ENCODE data around the gene ZNF726.

DNA sequence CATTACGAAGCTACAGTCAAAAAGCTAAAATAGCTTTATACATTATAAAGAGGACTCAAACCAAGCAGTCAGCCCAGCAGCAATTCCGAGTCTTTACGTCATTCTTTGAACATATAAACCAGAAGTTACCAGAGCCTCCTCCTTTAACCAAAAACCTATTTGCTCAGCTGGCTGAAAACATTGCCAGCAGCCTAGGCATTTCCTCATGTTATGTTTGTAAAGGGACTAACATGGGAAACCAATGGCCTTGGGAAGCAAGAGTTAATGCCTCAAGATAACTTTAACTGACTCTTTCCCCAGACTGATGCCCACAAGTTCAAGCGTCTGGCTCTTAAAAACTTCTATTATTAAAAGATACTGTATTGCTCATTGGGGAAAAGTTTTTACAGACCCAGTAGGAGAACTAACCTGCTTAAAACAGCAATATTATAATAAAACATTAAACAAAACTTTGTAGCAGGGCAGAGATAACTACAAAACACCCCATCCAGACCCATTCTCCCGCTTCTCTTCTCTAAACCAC lies 104.0 kb upstream of the ZNF492 start:
- PRO-cap = no peak

- PRO-cap = bidirectional peak, plus-strand start at chr19:22532704, minus-strand start at chr19:22532485
These were observed 101.8 kb upstream of the ZNF492 start for GRCh38 chr19:22532179-22532968.

DNA sequence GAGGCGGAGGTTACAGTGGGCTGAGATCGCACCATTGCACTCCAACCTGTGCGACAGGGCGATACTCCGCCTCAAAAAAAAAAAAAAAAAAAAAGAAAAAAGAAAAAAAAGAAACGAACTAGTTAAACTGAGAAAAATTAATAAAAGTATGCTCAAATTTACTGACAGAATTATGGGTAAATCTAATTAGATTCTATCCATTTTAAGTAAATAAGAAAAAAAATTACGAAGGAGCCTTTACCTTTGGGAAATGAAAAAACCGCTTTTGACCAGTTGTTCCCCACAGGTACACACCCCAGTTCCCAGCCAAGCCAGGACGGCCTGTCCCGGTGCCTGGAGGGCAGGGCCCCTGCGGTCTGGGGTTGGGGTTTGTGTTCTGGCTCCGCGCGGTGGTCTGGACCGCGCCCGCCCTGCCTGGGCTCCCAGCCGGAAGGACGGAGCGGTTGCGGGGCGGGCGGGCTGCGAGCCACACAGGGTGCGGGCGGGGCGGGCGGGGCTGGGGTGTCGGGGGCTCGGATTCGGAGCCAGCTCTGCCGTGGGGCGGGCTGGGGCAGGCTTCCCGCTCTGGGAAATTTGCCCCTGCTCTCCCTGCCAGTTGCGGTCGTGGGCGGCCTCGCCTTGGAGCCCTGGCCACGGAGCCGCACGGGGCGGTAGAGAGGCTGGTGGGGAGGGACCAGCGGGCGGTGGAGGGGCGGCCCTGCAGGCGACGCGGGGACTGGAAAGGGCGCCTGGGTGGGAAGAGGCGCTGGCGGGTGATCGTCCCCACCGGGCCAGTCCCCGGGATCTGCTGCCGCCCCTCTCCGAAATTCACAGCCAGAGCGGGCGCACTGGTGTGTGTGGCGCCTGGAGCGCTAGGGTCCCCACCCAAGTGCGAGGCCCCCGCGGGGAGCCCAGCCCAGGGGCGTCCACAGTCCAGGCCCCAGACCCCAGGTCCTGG lies 11.2 kb upstream of the ZNF492 start:
- PRO-cap = no peak

DNA sequence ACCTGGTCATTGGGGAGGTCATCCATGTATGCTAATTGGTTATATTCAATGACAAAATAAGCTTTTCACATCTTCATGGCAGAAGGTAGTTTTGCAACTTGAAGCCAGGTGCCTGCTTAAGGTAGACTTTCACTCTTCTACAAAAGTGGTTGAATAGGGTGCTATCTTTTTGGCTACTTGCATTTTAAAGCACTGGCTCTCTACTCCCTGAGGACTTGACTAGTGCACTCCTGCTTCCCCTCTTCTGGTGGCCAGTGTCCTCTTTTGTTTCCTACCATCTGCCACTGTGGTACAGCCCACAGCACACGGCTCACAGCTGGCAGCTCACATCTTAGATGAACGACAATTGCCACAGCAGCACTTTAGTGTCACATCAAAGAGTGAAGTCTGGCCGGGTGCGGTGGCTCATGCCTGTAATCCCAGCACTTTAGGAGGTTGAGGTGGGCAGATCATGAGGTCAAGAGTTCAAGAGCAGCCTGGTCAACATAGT lies 15.6 kb downstream of the ZNF91 start:
- PRO-cap = no peak

- PRO-cap = bidirectional peak, plus-strand start at chr19:23914892, minus-strand start at chr19:23914682
These were observed at the start of gene ZNF726 for GRCh38 chr19:23914551-23915616. ZNF726 (plus strand) TSS chr19:23914886.

DNA sequence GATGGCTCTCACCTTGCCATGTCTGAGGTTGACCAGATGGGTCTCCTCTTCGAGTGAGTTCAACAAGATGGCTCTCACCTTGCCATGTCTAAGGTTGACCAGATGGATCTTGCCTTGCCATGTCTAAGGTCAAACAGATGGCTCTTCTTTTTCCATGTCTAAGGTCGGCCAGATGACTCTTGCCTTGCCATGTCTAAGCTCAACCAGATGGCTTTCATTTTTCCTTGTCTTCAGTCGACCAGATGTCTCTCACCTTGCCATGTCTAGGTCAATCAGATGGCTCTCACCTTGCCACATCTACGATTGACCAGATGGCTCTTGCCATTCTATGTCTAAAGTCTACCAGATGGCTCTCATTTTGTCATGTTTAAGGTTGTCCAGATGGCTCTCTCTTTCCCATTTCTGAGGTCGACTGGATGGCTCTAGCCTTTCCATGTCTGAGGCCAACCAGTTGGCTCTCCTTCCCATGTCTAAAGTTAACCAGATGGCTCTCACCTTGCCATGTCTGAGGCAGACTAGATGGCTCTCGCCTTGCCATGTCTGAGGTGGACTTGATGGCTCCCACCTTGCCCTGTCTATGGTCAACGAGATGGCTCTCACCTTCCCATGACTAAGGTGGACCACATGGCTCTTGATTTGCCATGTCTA lies 1440.4 kb downstream of the UQCRFS1 start:
- PRO-cap = no peak

DNA sequence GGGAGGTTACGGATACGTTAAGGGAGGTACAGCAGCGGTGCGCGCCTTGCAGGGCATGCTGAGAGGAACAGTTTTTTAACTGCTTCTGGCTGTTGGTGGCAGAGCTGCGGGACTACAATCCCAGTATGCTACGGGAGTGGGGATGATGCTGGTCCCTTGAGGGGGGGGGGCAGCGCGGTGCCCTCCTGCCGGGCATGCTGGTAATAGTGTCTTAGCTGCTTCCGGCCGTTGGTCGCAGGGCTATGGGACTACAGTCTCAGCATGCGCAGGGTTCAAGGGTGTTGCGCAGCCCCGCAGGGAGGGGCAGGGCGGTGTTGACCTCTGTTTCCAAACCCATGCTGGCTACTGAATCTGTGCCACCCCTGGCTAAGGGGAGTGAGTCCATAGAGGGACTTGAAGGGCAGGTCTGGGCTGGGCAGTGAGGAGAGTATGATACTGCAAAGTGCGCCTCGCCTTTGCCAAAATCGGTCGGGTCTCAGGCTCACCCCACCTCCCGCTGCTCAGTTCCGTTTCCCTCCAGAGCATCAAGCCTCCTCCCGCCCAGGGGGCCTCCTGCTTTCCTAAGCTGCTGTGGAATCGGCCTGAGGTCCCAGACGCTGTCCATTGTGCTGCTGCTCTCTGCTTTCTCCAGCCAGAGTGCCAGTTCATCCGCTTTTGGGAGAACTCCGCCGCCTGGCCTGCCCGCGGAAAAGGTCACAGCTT lies 1418.6 kb downstream of the UQCRFS1 start:
- PRO-cap = bidirectional peak, plus-strand start at position 209 of the sequence, minus-strand start at position 114 of the sequence

DNA sequence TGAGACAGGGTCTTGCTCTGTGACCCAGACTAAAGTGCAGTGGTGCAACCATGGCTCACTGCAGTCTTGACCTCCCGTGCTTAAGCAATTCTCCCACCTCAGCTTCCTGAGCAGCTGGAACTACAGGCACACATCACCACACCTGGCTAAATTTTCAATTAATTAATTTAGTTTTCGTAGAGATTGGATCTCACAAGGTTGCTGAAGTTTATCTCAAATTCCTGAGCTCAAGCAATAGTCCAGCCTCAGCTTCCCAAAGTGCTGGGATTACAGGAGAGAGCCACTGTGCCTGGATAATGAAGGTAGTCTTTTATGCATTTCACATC lies 641.1 kb downstream of the UQCRFS1 start:
- PRO-cap = no peak

GRCh38 chr19:28793281-28793730 lies 419.6 kb downstream of the UQCRFS1 start:
- PRO-cap = no peak

DNA sequence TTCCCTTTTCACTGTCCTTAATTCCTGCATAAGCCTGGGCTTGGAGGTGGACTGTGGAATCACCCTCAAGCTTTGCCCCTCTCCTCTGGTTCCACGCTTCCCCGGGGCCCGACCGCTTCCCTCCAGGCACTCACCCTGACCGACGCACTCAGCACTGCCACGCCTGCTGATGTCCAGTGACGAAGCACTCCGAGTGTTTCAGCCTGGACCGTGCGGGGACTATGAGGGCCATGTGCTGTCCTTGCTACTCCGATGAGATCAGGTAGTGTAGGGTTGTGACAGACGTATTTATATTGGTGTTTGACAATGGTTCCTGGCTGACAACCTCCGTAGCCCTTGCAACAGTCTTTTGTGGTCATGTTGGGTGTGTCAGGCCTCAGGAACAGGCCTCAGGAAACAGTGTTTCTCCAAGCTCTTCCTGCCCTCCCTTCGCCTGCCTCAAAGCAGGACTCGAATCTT lies 223.8 kb downstream of the UQCRFS1 start:
- PRO-cap = no peak

DNA sequence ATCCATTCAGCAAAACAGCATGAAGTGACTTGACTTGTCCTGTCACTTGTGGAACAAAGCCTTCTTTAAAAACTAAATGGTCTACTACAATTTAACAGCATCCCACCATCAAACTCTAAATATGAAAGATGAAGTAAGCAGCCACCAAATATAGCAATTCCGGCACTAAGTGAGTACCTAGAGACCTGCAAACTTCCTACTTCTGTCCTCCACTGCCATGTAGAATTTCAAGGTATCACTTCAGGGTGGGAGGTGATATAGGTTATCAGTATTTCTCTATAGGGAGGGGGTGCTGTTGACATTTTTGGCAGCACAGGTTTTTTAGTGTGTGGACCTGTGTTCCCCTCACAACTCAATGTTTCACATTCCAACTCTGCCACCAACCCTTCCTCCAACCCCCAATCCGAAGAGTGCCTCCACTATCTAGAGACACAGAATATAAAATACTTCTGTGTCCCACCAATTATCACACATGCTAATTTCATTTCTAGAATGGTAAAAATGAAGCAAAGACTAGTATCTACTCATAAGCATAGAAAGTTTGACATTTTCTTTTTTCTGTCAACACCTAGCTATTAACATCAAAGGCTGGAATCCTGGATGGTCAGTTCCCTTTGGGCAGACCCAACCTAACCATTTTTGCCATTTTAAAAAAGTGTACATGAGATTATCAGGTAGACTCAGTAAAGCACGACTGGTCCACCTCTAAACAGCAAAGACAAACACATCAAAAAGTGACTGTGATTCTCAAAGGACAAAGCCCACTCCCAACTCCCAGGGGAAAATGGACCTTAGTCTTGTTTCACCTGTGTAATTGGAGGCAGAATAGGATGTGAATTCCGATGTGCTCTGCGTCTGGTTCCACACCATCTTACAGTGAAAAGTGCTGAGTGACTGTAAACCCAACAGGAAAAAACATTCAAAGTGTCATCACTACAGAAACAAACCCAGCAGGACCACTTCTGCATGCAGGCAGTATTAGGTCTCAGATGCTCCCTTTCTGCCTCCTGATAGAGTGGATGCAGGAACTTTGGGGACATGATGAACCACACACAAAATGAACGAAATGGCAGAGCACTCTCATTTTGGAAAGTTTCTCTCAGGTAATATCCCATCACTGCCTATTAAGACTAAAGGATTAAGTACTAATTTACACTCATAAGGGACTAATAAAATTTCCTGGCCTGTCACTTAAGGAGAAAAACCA lies 6.8 kb downstream of the UQCRFS1 start:
- PRO-cap = no peak

- PRO-cap = no peak
These were observed 34.9 kb upstream of the UQCRFS1 start for GRCh38 chr19:29247729-29248296.

DNA sequence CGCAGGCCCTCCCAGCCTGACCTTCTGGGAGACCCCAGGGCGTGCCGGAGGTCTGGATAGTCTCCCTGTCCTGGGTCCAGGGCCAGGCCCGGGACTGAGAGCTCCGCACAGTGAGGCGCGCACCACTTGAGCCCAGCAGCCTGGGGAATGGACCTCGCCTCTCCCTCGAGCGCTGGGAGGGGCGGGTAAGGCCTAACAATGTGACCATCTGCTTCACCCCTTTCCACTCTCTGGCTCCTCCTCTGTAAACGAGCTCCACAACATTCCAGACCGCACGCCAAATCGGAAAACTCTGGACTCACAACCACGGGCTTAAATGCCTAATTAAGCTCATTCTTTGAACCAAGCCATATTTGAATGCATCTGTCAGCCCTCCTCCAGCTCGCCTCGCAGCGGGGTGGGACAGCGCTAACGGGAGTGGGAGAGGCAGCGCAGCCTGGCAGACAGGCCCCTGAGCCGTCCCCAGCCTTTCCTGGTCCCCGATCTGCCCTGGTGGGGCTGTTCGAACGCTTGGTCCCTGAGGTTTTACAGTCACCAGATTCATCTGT lies 120.7 kb upstream of the VSTM2B start:
- PRO-cap = no peak

DNA sequence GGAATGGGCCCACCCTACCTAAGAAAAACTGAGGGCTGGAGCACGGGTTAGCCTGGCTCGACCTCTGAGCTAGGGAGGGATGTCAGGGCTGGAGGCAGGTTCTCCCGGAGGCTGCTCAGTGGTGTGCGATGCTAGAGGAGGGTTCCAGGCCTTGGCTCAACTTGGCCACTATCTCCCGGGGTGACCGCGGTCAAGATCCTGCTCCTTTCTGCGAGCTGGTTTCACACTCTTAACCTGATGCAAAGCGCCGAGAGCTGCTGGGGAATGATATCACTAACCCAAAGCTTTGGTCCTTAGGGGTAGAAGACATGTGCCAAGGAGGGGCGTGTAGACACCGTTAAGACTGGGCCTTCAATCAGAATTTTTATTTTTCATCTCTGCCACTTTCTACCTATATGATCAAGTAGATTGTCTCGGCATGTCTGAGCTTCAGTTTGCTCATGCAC lies 384 bp downstream of the POP4 start:
- PRO-cap = no peak

GRCh38 chr19:29666797-29667401 lies 1.6 kb downstream of the PLEKHF1 start:
- PRO-cap = bidirectional peak, plus-strand start at chr19:29667004, minus-strand start at chr19:29666852

- PRO-cap = no peak
These were observed 32.4 kb downstream of the CCNE1 start for GRCh38 chr19:29844206-29844622.

DNA sequence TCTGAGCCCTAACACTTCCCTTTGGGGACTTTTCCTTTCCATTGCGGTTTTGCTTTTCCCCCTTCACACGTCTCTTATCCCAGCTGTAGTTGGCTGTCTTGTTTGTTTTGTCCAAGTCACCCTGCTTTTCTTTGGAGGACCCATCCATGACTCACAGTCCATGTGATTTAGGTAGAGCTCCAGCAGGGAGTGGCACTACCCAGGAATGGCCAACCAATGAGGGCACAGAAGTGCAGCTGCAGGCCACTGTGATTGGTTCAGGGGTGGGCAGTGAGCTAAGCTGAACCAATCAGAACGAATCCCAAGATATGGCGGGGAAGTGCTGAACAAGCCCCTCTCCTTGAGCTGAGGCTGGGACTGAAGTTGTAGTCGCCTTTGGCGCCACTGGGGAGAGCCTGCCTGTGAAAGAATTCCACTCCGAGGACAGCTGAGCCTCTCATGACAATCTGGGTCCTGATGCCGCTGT lies 63.0 kb upstream of the URI1 start:
- PRO-cap = no peak

- PRO-cap = no peak
These were observed 66.9 kb downstream of the URI1 start for GRCh38 chr19:30008921-30009439.

- PRO-cap = no peak
These were observed 70.0 kb downstream of the URI1 start for GRCh38 chr19:30011936-30012488.

DNA sequence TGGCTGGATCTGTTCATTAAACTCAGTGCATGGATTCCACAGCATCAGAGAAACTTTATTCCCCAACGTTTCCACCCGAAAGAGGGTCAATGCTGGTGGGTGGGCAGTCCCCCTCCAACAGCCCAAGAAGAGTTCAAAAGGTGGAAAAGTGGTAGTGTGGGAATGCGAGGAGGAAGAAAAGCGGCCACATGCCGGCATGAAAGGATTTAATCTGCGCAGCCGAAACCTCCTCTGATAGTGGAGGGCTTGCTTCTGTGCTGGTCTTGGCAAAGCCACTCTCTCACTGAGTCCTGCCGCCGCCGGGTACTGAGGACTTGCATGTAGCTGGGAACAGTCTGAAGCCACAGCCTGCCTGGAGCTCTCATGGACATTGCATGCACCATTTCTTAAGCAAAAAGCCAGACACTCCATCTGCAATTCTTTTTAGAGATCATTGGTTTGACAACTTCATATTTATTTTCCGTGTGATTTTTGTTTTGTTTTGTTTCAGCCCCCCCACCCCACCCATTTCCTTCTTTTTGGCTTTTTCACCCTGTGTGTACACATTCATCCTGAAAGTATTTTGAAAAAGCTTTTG lies 136.2 kb upstream of the ZNF536 start:
- PRO-cap = no peak

All from fallopian tube (tissue), 1 donor.